Measurements from ENCODE around the gene ACTG2.

DNA sequence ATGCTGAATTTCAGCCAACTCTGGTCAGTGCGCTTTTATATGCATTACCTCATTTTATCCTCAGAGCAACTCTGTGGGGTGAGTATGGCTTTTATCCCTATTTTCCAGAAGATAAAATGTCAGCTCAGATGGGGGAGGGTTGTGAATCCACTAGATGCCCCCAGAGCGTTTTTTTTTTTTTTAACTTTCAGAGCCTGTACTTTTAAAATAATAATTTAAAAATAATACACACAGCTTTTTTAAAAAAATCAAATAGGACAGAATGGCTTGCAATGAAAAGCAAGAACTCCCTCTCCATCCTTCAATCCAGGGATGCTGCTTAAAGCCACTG, 1.0 kb upstream of the RAB11FIP5 start:
- RRBS = no CpG with 5 or more reads among the region's 2 CpGs

DNA sequence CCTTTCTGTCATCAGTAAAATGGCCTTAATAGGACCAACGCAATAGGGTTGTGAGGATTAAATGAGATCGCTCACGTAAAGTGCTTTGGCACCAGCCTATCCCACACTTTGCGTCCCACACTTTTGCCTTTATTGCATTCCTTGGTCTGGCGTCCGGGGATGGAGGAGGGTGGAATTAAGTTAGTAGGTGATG, 310 bp upstream of the CCT7 start:
- RRBS = no CpG with 5 or more reads among the region's 6 CpGs

DNA sequence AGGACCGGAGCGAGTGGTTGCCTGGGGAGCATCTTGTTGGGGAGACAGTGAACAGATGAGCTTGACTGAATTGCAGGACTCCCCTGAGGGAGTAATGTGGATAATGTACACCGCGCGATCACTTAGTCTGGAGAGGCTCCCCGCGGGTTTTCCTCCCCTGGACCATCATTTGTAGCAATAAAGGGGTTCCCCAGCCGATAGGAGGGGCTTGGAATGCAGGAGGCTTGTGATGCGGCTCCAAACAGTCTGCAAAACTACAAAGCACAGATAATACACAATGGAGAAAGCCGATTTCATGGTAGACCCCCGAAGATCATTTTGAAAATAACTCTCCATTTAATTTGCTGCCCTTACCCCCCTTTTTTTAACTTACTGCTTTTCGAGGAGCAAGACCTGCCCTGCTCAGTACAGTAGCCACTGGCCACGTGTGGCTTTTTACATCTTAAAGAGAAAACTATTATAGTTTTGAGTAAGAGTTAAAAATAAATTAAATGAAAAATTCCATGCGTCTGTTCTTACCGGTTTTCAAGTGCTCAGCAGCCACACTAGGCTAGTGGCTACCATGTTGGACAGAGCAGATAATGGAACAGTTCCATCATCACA, 987 bp downstream of the ALMS1 start:
- RRBS = no CpG with 5 or more reads among the region's 15 CpGs

GRCh38 chr2:73746617-73747080, 9.5 kb upstream of the TPRKB start:
- RRBS = no CpG with 5 or more reads among the region's 3 CpGs

GRCh38 chr2:73870075-73870600, 22.7 kb upstream of the ACTG2 start:
- RRBS = no CpG with 5 or more reads among the region's 6 CpGs

- RRBS = no CpG with 5 or more reads among the region's 3 CpGs
These were observed 2.1 kb upstream of the ACTG2 start for GRCh38 chr2:73890709-73891089.

GRCh38 chr2:73892432-73893394, at the start of gene ACTG2:
TSS of gene ACTG2 (plus strand) at chr2:73893008.
- RRBS = no CpG with 5 or more reads among the region's 20 CpGs

- RRBS = no CpG with 5 or more reads among the region's 4 CpGs
These were observed 15.5 kb upstream of the DGUOK start for GRCh38 chr2:73911170-73911642.

DNA sequence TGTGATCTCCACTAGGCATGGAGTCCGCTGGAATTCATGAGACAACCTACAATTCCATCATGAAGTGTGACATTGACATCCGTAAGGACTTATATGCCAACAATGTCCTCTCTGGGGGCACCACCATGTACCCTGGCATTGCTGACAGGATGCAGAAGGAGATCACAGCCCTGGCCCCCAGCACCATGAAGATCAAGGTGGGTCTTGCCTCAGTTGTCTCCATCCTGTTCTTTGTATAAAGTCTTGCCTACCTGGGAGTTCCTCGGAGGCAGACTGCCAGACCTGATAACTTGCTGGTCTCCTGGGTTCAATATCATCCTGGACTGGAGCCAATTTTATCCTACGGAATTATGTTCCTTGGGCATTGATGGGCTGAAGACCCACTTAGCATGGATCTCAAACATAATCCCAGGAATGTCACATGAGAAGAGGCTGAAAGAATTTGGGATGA, 10.1 kb upstream of the DGUOK start:
- RRBS = no CpG with 5 or more reads among the region's 4 CpGs

DNA sequence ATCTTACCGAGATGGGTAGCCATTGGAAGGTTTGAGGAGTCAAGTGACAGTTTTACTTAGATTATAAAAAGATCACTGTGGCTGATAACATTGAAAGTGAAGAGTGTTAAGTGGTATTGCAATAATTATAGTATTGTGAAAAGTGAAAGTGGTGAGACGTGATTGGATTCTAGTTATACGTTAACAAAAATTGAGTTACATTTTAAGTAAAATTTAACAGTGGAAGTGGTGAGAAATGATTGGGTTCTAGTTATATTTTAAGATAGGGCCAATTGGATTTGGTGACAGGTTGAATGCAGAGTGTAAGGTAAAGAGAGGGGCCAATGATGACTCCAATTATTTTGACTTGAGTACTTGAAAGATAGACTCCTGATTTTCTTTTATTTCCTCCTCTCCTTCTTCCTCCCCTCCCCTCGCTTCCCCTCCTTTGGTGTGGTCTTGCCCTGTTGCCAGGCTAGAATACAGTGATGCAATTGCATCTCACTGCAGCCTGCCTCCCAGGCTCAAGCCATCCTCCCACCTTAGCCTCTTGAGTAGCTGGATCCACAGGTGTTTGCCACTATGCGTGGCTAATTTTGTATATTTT, 2.1 kb downstream of the DGUOK start:
- RRBS = no CpG with 5 or more reads among the region's 5 CpGs

- RRBS = no CpG with 5 or more reads among the region's 1 CpG
These were observed 3.4 kb downstream of the DGUOK start for GRCh38 chr2:73930206-73930445.

DNA sequence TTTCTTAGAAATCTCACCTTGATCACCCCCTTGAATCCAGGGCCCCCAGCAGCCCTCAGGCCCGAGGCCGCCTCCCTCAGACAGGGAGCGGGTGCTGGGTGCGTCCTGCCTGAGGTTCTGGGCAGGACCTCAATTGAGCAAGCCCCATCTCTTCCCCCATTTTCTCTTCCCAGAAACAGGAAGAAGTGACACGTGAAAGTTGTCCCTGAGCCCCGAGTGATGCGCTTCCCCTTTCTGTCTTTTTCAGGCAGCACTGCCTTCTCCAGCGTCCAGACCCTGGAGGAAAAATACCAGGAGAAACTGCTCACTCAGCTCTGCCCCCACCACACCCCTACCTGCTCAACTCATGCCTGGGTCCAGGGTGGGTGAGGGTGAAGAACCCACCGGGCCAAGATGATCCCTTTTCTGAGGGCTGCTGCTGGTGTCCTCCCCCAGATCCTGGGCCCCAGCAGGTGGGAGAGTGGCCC, 1.1 kb downstream of the TET3 start:
- RRBS = no CpG with 5 or more reads among the region's 9 CpGs

- RRBS = 2% methylated on average over 23 of the region's 68 CpGs
These were observed 17.7 kb downstream of the TET3 start for GRCh38 chr2:74002171-74003002.

GRCh38 chr2:74047131-74047523, 62.4 kb downstream of the TET3 start:
- RRBS = no CpG with 5 or more reads among the region's 12 CpGs

- RRBS = no CpG with 5 or more reads among the region's 3 CpGs
These were observed 29.8 kb downstream of the SLC4A5 start for GRCh38 chr2:74313314-74313876.

GRCh38 chr2:74369855-74370879, 9.9 kb downstream of the DCTN1 start:
- RRBS = no CpG with 5 or more reads among the region's 18 CpGs

GRCh38 chr2:74414802-74415784, 6.3 kb downstream of the C2orf81 start:
- RRBS = 20% methylated on average over 7 of the region's 71 CpGs

DNA sequence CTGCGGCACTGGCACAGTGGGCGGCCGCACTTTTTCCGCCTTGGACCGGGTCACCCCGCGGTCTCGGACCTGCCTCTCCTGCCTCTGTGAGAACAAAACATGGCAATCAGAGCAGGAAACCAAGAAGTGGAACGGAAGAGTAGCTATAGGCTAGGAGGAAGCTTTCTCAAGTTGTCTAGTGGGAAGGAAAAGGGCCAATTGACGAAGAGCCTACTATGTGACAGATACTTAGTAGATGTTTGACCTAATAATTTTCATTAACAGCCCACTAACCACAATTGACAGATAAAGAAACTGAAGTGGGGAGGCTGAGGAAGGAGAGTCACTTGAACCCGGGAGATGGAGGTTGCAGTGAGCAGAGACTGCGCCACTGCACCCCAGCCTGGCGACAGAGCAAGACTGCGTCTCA, 5.3 kb downstream of the C2orf81 start:
- RRBS = no CpG with 5 or more reads among the region's 14 CpGs

GRCh38 chr2:74456947-74457843, 1.0 kb upstream of the WBP1 start:
- RRBS = 5% methylated on average over 9 of the region's 55 CpGs